Measurements from ENCODE around the gene SCMH1.

- PRO-cap = bidirectional peak, plus-strand start at chr1:40388738, minus-strand start at chr1:40388675
Observed at GRCh38 chr1:40387972-40388948, 14.7 kb downstream of the SMAP2 start.

DNA sequence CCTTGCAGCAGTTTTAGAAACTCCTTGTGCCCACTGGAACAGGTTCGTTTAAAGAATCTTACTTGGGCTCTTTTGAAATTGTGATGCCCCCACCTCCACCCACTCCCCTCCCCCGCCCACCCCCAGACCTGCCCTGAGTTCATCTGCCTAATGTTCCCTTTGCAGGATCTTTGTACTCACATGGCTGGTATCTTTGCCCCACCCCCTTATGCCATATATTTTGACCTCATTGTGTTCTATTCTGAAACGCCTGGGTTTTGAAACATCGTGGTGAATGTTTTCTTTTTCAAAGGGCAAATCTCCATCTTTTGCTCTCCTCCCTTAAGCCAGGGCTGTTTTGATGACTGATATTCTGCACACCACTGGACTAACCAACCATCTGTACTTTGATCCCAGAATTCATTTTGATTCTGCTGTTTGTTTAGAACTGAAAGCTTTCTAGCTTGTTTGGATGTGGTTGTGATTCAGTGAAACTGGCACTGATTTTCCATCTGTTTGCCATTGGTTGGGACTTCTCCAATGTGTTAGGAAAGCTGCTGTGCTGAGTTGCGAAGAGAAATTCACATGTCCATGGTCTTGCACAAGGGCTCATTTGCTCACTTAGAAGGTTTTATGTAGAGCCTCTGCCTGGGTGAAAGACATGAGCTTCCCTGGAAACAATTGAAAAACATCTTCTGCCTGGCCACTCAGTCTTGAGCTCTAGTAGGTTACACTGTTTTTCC is 16.4 kb downstream of the SMAP2 start:
- PRO-cap = bidirectional peak, plus-strand start at position 244 of the sequence, minus-strand start at position 145 of the sequence

DNA sequence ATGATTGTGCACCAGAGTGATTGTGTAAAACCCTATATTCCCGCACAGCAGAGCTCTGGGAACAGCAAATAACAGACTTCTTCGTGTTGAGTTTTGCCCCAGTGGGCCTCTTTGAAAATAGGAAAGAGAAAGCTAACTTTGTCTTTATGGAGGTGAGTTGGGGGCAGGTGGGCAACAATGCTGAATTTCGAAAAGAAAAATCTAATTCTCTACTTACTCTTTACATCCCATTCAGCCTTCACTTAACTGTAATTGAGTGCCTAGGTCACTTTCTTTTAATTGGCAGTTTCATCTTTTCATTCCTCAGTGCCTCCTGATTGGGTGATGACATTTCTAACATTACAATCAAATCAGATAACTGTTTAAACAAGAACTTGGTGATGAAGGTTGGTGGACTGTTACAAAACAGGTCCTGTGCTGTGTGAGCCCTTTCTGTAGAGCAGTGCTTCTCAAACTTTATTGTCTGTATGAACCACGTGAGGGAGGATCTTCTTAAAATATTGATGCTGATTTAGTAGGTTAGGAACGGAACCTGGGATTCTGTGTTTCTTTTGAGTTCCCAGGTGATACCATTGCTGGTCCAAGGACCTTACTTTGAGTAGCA is 40.2 kb upstream of the KCNQ4 start:
- PRO-cap = no peak

GRCh38 chr1:40806507-40807186 is 23.1 kb downstream of the KCNQ4 start:
- PRO-cap = bidirectional peak, plus-strand start at chr1:40806935, minus-strand start at chr1:40806812

GRCh38 chr1:40818434-40819117 is 35.0 kb downstream of the KCNQ4 start:
- PRO-cap = no peak

DNA sequence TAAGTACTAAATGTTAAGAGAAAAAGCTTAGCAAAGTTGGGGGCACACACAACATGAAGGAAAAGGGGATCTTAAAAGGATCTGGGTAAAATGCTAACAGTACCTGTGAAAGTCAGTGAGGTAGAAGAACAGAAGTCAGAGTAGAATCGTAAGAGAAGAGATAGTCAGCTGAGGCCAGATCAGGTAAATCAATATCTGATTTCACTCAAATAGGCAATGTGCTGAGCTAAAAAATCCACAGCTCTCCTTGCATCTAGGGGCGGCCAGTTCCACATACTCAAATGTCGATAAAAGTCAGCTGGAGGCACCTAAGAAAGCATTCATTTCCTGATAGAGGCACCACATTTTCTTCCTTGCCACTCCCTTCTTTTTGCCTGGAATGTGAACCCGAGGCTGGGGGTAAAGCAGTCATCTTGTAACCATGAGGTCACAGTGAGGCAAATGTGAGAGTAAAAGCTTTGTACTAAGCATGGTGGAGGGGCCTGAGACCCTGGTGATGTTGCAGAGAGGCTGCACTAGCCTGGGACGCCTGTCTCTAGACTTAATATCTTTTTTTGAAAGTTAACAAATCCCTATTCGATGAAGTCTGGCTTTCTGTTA is 24.3 kb upstream of the CTPS1 start:
- PRO-cap = no peak

- PRO-cap = no peak
Observed at GRCh38 chr1:40981526-40982389, 2.3 kb downstream of the CTPS1 start.

DNA sequence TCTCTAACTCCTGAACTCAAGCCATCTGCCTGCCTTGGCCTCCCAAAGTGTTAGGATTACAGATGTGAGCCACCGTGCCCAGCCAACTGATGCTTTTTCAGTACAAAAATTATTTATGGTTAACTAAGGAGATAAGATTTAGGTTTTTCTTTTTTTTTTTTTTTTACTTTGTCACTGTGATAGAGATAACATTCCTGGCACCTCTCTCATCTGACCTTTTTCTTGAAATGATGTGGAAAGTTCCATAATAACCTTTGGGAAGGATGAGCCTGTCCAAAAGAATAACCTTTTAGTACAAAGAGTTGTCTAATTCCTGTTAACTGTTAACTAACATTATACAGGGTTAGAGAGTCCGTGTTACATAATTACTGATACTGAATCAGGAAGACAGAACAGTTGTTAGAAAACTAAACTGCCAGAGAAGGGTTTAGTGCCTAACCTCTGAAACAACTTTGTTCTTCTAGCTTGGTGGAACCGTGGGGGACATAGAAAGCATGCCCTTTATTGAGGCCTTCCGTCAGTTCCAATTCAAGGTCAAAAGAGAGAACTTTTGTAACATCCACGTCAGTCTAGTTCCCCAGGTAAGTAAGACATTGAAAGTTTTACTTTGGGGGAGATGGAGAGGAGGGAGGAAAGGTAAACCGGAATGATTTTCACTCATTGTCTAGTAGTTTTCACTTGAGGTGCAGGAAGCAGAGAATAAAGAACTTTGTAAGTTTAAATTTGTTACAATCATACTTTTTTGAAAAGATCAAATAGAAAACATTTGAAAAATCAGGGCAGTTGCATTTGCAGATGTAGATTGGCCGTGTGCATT is 8.8 kb downstream of the CTPS1 start:
- PRO-cap = no peak

DNA sequence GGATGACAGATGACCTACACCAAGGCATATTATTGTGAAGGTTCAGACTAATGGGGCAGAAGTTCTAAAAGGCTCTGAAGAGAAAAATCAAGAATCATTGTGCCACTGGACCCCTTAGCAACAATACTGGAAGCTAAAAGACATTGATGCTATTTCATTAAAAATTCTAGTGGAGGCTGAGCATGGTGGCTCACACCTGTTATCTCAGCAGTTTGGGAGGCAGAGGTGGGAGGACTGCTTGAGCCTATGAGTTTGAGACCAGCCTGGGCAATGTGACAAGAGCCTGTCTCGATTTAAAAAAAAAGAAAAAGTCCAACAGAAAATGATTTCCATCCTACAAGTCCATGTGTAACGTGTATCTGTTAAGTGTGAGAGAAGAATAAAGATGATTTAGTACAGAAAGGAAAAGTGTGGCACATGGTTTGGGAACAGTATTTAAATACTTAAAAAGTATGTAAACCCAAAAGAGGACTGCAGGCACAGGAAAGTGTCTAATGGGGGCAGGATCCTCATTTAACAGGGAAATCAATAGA is 10.9 kb downstream of the CTPS1 start:
- PRO-cap = no peak

- PRO-cap = no peak
Observed at GRCh38 chr1:40997032-40997816, 17.7 kb downstream of the CTPS1 start.

GRCh38 chr1:41239930-41240618 is 2.0 kb downstream of the SCMH1 start:
- PRO-cap = no peak

DNA sequence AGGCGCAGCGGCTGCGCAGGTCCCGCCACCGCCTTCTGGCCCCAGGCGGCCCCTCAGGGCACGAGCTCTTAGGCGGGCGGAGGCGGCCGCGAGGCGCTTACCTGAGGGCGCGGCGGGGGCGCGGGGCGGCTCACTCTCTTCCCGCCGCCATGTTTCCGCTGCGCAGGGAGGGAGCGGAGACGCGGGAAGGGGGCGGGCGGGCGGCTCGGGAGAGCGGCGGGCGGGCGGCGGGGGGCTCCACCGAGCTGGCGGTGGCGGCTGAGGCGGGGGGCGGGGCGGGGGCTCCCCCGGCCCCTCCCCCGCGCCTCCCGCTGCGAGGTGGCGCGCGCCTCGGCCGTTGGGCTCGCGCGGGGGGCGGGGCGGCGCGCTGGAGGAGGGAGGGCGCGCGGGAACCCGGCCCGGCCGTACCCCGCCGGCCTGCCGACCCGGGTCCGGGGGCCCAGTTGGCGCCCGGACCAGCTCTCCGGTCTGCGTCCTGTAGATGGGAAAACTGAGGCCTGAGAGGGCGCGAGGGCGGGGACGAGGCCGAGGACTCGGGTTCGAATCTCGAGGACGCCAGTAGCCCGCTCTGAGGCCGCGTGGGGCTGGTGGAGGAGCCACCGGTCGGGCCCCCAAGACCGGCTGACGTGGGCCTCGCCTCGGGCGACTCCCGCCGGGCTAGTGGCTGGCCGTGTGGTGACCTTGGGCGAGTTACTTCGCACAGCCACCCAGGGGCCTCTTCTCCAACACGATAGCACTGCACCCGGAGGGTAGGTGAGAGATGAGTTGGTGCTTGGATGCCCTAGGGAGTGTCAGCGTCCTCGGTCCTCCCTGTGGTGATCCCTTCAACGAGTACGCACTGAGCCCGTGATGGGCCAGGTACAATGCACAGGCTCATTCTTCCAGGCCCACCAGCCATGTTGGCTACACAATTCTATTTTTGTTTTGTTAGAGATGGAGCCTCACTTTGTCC is at the start of gene SCMH1:
Gene SCMH1 (minus strand): TSS at position 349 of the 952 bp plus-strand sequence.
- PRO-cap = bidirectional peak, plus-strand start at position 190 of the sequence, minus-strand start at position 151 of the sequence; bidirectional peak, plus-strand start at position 346 of the sequence, minus-strand start at position 250 of the sequence

- PRO-cap = bidirectional peak, plus-strand start at chr1:41382346, minus-strand start at chr1:41382173; bidirectional peak, plus-strand start at chr1:41382933, minus-strand start at chr1:41382576
Observed at GRCh38 chr1:41381948-41382747, 102.3 kb downstream of the EDN2 start.

DNA sequence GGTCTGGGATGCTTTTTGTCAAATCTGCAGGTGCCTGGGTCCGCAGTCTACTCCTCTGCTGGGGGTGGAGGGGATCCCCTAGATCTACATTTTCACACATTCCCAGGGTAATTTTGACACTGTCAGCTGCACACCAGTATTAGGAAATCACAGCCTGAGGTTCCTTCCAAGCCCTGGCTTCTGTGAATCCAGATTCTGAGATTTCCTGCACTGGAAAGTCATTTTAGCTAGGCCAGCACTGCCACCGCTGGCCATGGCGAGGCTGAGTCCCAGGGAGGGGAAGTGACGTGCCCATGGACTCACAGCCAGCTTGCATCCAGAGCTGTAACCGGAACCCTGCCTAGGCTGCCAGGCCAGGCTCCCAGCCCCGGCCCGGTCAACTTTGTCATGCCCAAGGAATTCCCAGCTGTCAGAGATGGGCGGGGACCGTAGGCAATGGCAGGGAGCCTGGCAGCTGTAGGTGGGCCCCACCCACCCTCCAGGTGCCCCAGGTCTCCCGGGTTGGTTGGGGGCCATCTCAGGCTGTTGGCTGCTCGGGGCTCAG is 65.7 kb downstream of the EDN2 start:
- PRO-cap = no peak

DNA sequence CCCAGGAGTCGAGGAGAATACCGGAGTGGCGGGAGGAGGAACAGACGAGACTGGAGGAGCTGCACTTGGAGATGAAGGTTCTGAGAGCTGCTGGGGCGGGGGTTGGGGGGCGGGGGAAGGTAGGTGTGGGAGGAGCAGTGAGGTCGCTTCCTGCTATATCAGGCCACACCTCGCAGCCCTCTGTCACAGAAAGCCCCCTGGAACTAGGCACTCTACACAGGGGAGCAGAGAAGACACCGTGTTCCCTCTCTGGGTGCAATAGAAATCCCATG is 155.6 kb upstream of the EDN2 start:
- PRO-cap = unidirectional peak, plus-strand start at position 210 of the sequence

DNA sequence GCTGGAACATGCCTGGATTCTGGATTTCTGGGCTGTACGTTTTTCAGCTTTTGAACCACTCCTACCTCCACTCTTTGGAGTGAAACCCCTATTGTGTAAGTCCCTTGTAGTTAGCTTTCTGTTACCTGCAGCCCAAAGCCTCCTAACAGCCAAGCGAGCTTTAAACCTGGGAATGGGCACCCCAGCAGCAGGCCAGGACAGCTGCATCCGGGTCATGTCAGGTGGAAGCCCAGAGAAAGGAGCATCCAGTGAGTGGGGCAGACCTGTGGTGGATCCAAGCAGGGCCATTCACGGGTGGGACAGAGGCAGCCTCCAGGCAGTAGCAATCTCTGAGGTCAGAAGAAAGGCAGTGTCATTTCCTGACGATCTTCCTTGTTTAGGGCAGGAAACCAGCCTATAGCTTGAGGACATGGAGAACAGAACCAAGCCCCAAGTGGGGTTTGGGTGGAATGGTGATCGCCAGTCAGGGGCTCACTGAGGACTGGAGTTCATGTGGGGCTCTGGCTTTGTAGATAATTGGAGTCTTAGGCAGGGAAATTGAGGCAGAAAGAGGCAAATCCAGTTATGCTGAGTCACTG is 209.5 kb downstream of the HIVEP3 start:
- PRO-cap = no peak

GRCh38 chr1:42177553-42178015 is 13.0 kb upstream of the GUCA2A start:
- PRO-cap = no peak

DNA sequence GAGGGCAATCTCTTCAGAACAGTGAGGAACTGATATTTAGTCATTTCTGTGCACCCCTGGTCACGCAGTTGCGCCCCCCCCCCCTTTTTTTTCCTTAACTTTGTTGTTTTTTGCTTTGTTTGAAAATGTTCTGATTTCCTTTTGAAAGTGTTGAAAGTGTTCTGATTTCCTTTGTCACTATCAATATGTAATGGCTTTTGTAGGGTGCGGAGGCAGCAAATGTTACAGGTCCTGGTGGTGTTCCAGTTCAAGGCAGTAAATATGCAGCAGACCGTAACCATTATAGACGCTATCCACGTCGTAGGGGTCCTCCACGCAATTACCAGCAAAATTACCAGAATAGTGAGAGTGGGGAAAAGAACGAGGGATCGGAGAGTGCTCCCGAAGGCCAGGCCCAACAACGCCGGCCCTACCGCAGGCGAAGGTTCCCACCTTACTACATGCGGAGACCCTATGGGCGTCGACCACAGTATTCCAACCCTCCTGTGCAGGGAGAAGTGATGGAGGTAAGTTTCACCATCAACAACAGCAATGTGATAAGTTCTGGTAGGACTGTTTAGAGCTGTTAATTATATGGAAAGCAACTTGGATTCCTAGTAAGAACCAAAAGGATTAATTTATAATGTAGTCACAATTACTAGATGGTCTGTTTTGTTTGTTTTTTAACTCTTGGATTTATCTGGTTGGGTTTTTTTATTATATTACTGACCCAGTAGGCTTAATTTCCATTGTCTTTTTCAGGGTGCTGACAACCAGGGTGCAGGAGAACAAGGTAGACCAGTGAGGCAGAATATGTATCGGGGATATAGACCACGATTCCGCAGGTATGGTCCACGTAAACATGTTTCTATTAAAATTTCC is 14.5 kb downstream of the YBX1 start:
- PRO-cap = no peak

DNA sequence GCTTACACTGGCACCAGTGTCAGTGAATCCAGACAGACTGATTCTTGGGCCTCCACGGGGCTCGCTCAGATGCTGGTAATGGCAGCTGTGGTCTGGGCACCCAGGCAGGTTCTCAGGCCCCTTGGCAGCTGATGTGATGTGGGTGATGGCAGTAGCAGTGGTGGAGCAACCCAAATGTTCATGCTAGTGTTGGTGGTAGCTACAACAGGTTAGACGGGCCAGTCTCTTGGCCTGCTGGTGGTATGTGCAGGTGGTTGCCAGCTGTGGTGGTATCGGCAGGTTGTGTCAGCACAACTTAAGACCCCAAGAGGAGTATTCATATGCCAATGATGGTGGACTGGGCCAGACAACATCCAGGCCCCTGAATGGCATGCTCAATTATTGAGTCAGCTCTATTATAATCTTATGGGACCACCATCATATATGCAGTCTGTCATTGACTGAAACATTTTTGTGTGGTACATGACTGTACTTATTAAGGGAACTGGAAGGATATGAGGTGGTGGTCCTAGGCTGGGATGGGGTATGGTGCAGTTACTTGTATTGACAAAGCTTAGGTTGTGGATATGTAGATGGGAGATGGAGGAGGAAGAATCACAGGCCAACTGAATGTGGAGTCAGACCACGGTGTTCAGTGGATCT is 24.1 kb downstream of the CLDN19 start:
- PRO-cap = no peak

- PRO-cap = no peak
Observed at GRCh38 chr1:42936164-42937249, 22.2 kb downstream of the SLC2A1 start.